Metastatic Lung Carcinoma in the Adrenal Gland (tissue), 1 donor: ENCODE measurements around a stretch of chr11.

GRCh38 chr11:63404495-63404975 lies 35.0 kb downstream of the SLC22A9 start:
- PRO-cap = no peak

DNA sequence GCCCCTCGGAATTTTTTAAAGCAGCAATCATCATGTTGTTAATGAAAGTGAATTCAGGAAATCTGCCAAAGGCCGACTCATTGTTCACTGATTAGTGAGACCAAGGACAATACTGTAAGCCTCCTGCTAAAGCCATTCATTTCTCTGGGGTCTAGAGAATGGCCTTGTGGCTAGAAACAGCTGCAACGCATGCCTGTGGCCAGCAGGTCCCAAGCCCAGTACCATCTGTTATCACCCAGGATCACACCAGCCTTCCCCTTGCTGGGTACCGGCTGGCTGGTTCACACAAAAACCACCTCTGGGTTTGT lies 1.2 kb downstream of the PLAAT5 start:
- PRO-cap = no peak

DNA sequence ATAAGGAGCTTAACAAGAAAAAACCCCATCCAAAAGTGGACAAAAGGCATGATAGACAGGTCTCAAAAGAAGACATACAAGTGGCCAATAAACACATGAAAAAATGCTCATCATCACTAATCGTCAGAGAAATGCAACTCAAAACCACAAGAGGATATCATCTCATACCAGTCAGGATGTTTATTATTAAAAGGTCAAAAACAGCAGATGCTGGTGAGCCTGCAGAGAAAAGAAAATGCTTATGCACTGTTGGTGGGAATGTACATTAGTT lies 12.6 kb downstream of the LGALS12 start:
- PRO-cap = no peak

GRCh38 chr11:63531082-63531820 lies 5.4 kb upstream of the PLAAT4 start:
- PRO-cap = bidirectional peak, plus-strand start at chr11:63531704, minus-strand start at chr11:63531400; unidirectional peak, plus-strand start at chr11:63531763

GRCh38 chr11:63534969-63535498 lies 1.6 kb upstream of the PLAAT4 start:
- PRO-cap = no peak

DNA sequence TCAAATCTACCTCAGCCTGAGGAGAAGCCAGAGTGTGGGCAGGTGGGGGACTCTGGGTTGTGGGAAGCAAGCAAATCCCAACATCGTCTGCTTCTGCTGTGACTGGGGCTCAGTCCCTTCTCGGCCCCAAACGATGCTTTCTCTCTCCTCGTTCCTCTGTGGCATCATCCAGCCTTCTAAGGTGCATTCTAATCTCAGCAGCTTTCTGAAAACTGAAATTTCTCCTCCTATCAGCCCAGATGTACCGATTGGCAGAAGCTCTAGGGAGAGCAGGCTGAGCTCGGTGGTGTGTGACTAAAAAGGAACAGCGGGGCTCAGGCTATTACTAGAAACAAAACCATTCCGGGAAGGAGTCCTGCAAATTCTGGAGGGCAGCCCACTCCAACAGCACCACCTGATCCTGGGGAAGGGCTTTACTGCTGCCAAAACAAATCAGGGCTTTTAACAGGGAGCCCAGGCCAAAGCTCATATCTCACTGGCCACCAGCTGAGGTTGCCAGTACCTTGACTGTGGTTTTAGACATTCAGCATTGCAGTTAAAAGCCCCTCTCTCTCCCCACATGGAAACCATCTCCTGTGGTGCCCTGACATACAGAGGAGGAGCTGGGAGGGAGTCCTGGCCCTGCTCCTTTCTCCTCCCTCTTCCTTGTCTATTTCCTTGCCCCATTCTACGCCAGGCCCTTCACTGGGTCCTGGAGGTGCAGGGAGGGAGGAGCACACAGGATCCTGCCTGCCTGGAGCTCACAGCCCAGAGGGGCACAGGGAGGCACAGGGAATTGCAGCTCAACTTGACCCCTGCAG lies 740 bp downstream of the PLAAT4 start:
- PRO-cap = bidirectional peak, plus-strand start at position 684 of the sequence, minus-strand start at position 647 of the sequence

DNA sequence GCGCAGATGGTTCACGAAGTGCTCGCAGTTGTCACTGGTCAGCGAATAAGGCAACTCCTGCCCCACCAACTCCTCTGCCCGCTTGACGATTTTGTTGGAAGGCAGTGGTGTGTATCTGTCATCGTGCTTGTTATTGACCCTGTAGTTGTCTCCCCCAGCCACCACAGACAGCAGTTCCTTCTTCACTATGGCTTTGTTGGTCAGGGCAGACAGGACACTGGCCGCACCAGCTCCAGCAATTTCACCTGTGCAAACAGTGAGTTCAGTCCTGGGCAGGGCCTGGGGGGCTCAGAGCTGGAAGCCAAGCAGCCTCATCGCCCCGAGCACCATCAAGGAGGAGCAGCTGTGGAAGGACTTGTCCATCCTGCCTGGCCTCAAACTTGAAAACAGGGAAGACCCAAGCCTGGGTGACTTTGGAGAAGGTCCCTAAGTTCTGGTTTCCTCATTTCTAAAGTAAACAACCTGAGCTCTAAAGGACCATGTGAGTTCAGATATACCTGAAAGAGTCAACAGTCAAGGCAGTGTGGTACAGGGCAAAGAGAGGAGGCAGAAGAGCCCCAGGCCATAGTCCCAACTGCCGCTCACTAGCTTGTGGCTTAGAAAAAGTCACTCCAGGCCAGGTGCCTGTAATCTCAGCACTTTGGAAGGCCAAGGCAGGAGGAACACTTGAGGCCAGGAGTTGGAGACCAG lies 4.6 kb downstream of the PLAAT2 start:
- PRO-cap = no peak

DNA sequence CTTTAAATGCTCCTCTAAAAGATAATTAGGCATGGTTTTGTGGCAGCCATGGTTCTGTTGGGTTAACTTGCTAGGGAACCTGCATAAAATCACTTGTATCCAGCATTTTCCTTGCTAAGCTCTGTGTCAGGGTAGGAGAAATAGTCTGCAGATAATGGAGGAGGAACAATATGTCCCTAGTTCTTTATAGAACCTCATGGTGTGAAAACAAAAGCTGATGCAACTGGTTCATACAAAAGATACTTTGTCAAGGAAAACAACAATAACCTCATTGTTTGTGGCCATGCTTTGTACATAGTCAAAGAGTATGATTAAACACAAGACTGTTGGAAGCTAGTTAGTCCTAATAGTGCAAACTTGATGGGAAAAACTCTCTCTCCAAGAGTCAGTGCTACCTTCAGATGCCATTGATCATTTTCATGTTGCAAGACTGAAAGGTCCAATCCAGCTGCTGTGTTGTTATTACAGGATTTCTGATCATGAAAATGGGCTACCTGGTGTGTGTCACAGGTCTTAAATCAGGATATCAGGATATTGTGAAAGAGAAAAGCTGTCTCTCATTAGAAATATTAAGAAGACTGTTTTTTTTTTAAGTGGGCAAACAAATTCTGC lies 20.1 kb upstream of the PLAAT2 start:
- PRO-cap = no peak

GRCh38 chr11:63622250-63622903 lies 8.1 kb upstream of the PLAAT3 start:
- PRO-cap = no peak

GRCh38 chr11:63762692-63763357 lies 5.8 kb downstream of the ZFTA start:
- PRO-cap = no peak

DNA sequence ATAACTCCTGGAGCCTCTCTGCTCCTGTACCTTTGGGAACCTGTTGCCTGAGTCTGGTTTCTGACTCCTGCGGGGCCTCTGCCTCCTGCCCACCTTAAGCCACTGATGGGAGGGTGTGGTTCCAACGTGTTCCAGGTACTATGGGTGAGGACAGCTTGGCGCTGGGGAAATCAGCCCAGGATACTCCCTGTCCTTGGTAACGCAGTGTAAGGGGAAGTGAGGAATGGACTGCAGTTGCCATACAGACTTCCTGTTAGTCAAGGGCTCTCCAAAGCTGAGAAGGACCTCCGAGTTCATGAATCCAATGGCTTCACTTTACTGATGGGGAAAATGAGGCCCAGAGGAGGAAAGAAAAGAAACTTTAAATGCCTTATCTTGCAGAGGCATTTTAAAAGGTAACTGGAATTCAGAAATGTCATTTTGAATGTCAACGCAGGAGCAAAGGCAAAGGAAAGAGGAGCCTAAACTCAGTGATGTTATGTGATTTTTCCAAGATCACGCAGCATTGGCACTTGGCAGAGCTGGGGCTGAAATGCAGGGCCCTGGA lies 1.1 kb upstream of the MARK2 start:
- PRO-cap = no peak

DNA sequence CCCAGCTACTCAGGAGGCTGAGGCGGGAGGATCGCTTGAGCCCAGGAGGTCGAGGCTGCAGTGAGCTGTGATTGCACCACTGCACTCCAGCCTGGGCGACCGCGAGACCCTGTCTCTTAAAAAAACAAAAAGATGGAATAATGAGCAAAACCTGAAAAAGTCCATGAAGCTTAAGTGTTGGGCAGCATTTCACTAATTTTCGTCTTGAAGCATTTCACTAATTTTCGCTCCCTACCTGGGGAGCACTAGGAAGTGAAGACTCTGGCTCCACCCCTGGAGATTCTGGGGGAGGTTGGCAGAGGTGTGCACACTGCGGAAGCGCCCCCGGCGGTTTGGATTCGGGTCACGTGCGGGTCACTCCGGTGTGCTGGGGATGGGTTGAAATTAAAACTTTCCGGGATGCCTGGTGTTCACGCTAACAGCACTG lies 914 bp upstream of the NAA40 start:
- PRO-cap = no peak

- PRO-cap = no peak
Measured at GRCh38 chr11:64007042-64008184, 21.2 kb downstream of the OTUB1 start.

DNA sequence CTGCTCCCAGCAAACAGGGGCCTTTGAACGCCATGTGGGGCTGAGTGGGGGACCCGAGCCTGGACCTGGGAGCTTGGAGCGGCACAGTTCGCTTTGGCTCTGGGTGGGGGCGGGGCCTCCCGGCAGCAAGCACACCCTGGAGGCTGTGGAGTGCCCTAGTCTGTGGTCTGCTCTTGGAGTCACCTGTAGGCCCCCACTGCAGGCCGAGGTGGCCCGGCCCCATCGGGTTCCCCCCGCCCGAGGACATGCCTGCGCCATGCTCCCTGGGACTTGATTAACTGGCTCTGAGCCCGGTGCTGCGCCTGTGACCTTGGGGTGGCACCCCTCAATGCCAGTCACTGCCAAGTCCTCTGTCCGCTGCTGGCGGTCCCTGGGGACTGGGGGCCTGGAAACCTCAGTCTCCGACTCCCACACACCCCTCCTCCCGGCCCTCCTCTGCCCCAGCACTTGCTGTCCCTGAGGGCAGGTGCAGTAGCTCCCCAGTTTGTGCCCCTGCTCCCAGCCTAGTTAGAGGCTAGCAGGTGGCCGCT lies 16.7 kb upstream of the FLRT1 start:
- PRO-cap = no peak

- PRO-cap = no peak
Measured at GRCh38 chr11:64090974-64091733, 55.4 kb downstream of the FLRT1 start.

DNA sequence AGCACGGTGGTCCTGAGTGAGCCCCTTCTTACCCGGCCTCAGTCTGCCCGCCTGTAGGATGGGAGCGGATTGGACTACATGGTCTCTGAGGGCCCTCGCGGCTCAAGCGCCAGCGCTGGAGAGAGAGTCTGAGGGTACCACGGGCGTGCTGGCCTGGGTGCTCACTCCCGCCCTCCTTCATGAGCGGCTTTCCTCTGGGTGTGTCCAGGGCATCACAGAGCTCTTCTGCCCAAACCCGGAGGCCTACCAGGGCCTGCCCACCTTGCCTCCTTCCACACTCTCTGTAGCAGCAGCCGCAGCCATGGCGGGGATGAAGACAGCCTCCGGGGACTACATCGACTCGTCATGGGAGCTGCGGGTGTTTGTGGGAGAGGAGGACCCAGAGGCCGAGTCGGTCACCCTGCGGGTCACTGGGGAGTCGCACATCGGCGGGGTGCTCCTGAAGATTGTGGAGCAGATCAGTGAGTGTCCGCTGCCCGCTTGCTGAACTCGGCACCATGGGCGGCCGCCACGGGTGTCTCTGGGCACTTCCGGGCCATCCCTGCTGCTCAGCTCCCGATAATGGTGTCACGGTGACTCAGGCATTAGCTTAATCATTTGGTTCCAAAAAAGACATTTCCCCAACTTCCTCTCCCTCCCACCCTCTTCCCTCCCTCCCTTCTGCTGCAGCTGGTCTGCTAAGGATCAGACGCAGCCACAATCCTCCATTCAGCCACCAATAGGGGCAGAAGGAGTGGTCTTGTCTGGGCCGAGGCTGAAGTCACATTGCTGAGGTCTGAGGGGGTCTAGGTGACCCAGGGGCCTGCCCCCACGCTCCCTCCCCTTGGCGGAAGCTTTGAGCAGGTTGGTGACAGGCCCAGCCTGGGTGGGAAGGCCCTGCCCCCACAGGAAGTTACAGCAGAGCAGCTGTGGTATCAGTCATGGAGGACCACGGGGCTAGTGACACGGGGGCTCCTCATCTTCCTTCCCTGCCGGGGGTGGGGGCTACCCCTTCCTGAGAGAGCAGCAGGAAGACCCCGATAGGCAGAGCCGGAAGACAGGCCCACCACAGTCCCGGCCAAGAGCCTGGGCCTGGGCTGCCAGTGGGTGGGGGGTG lies 891 bp downstream of the FERMT3 start:
- PRO-cap = bidirectional peak, plus-strand start at position 643 of the sequence, minus-strand start at position 522 of the sequence

GRCh38 chr11:64210944-64211612 lies 4.6 kb downstream of the FERMT3 start:
- PRO-cap = no peak

- PRO-cap = no peak
Measured at GRCh38 chr11:64223201-64224219, 2.5 kb downstream of the TRPT1 start.

DNA sequence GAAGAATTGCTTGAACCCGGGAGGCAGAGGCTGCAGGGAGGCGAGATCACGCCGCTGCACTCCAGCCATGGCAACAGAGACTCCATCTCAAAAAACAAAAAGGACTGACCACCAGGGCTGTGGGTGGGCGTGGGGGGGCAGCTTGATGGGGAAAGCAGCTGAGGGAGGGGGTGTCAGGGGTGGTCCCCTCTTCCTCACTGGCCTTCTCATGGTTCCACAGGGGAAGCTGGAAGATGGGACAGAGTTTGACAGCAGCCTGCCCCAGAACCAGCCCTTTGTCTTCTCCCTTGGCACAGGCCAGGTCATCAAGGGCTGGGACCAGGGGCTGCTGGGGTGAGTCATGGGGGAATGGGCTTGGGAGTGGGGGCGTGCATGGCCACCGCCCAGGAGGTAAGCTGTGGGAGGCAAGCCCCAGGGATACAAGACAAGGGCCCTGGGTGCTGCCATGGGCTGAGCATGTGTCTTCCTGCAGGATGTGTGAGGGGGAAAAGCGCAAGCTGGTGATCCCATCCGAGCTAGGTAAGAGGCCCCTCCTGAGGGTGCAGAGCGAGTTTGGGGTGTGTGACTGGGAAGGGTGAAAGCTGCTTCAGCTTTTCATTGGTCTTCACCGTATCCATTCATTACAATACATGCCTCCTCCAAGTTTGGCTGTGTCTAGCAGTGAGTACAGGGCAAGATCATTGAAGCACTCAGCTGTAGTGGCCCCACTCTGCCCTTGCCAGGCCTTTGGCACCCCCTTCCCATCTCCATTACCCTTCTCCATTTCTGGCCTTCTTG lies 2.3 kb downstream of the ENSG00000286264 start:
- PRO-cap = no peak

GRCh38 chr11:64246020-64246143 lies 861 bp downstream of the PPP1R14B start:
- PRO-cap = no peak